ENCODE measurements around a stretch of chr4.

DNA sequence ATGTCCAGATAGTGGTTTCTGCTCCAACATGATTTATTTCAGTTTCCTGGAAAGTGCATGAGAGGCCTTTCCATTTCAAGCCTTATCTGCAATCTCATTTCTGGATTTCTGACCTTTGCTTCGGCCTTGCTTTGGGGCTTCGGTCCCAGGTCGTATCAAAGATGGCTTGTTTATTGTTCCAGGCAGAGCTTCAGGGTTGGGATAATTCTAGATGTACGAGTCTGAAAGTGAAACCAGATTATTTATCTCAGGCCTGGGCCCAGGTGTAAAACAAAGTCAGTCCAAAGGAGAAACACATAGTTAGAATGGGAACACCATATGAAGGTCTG lies 17.0 kb downstream of the PRIMPOL start:
- RRBS, result no CpG with 5 or more reads among the region's 4 CpGs

DNA sequence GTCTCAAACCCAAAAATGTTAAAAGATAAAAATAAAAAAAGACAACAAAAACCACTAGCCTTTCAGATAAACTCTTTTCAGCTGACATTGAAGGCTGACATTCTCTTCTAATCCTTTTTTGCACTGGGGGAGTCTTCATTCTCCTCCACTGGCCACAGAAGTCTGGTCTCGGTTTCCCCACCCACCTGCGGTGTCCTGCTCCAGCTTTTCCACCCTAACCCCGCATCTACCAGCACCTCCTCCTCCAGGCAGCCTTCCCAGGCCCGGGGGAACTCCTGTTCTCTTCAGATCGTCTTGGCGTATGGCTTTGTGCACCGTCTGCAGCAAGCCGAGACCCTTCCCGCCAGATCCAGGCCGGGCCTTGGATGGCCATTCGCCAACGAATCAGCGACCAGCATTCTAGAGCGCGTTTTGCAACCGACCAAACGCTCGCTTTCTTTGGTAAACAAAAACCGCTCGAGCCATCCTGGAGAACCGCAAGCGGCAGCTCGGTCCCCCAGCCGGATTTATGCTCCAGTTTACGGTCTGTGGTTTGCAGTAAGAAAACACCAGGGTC lies 756 bp downstream of the CENPU start:
- RRBS, result under 1% methylated on average over 9 of the region's 25 CpGs

DNA sequence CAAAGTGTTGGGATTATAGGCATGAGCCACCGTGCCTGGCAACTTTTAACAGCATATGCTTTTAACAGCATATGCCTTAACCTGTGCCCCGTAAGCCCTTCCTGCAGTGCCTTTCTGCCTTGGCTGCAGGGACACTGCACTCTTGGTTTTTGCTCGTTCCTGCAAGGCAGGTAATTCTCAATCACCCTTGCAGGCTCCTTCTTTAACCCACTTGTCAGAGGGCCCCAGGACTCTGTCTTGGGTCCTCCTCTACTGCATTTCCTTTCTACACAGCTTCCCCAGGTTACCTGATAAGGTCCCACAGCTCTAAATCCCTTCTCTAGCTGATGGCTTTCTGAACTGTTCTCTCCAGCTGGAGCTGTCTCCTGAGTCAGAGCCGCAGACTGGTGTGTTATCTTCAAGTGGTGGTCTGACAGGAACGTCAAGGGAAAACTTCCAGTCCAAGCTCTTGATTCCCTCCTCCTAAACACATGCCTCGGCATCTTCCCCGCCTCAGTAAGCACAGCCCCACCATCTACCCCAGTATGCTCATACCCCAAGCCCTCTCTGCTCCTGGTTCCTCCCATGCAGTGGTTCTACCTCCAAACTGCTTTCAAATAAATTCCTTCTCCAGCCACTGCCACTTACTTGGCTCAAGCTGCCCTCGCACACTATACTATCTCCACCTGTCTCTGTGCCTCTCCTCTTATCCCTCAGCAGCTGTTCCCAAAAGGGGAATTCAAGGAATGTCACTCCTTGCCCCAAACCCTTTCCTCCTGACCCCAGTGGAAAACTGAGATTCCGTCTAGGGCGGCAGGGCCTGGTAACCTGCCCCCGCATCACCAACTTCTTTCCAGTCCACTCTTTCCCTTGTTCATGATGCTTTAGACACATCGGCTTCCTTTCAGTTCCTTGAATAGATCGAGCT lies 17.1 kb upstream of the CENPU start:
- RRBS, result no CpG with 5 or more reads among the region's 13 CpGs

- RRBS, result no CpG with 5 or more reads among the region's 4 CpGs
Observed at GRCh38 chr4:184760991-184761350, 27.1 kb upstream of the CENPU start.

DNA sequence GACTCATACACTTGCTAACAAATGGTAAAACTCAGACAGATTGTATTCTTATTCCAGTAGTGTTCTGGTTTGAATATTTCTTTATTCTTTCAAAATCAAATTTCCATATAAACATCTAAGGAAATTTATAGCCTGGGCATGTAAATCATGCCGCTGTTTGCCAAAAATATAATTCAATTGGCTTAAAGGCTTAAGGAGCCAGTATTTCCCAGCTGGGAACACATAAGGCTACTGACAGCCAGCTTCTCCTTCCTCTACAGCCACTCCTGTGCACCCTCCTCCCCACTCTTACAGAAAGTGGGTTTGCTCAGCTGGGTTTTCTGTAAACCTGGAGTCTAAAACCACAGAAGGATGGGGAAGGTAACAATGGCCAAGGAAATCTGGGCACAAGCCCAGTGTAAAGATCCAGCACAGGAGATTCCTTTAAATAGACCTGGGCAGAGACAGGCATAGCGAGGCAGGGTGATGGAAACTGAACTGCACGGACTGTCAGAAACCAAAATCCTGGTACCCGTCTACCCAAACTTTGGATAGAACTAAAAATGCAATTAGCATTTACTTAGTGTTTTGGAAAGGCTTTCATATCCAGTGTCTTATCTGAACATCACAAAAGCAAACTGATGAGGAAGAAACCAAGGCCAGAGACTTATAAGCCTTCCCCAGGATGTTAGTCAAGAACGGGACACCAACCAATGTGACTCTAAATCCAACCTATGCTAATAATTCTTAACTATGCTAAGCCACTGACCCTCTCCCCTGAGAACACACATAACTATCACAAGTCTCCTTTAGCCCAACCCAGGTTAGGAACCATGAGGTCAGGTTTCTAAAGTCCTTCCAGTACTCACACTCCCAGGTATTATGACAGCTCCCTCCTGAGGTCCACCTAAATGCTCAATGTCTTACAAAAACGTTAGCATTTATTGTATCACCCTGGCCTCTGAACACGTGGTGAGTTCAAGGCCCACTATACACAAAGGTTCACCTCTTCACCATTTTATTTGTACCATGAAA lies 18.3 kb downstream of the ACSL1 start:
- RRBS, result no CpG with 5 or more reads among the region's 7 CpGs

GRCh38 chr4:184843782-184844605 lies 18.2 kb upstream of the ACSL1 start:
- RRBS, result no CpG with 5 or more reads among the region's 18 CpGs

DNA sequence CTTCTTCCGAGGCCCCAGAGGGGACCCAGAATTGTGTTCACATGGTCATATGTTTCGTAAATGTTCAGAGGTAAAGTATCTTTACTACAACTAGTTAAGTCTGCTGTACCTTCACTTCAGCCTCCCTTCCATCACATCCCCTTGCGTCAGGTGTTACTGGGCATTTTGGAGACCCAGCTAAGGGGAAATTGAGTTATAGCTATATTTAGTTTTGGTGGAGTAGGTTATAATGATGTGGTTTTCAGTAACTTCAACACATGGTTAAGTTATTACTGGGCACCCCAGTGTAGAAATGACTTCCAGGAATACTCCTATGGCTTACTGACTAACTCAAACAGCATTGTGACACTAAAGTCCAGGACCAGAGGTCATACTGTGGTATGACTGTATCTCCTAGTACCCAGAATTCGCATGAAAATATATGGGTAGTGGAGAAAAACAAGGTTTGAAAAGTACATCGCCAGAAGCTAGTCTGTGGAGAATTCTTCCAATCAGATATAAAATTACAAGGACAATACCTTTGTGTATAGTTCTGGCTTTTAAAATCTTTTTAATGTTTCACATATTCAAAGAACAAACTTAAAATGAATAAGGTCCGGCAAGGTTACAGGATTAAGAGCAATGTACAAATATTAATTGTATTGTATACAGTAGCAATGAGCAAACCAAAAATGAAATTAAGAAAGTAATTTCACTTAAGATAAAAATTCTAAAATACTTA lies 23.5 kb upstream of the ACSL1 start:
- RRBS, result no CpG with 5 or more reads among the region's 6 CpGs

GRCh38 chr4:184882288-184882873 lies 56.6 kb upstream of the ACSL1 start:
- RRBS, result no CpG with 5 or more reads among the region's 11 CpGs

- RRBS, result no CpG with 5 or more reads among the region's 6 CpGs
Observed at GRCh38 chr4:184968680-184969152, 49.6 kb upstream of the HELT start.

DNA sequence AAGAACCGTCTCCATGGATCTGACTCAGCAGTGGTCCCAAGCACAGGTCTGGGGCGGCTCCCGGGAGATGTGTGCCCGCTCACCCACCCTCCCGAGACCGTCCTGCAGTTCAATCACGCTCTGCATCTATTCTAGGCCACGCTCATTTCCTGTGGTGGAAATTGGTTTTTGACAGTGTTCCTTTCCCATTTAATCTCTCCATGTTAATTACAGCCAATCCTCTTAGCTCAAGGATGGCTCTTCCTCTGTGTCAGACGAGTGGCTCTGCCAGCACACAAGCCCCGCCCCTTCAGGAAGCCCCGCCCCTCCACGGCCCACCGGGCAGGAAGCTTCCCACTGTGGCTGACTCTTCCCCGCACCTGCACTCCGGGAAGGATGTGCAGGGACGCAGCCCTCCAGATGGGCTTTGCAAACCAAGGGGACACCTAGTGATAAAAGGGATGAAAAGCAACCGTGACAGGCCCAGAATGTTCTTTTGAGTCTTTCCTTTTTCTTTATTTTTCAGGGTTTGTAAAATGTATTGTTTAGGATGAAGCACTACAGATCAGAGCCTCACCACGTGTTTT lies 34.4 kb upstream of the HELT start:
- RRBS, result 7% methylated on average over 3 of the region's 18 CpGs

GRCh38 chr4:185018669-185019009 lies 349 bp downstream of the HELT start:
- RRBS, result no CpG with 5 or more reads among the region's 18 CpGs

- RRBS, result 3% methylated on average over 5 of the region's 49 CpGs
Observed at GRCh38 chr4:185019280-185019935, 1.1 kb downstream of the HELT start.

- RRBS, result no CpG with 5 or more reads among the region's 8 CpGs
Observed at GRCh38 chr4:185351252-185351752, 44.4 kb downstream of the LRP2BP start.

DNA sequence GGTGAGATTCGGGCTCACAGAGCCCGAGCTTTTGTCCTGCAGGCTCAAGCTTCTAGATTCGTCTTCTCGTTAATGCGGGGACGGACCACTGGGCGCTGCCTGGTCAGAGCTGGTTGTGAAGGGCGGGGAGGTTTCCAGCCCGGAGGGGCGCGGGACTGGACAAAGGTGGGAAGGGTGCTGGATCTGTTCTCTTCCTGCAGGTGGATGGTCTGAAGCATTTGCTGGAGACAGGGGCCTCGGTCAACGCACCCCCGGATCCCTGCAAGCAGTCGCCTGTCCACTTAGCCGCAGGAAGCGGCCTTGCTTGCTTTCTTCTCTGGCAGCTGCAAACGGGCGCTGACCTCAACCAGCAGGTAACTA lies 289 bp downstream of the ANKRD37 start:
- RRBS, result 2% methylated on average over 6 of the region's 19 CpGs

GRCh38 chr4:185504349-185505326 lies 30.7 kb downstream of the PDLIM3 start:
- RRBS, result no CpG with 5 or more reads among the region's 21 CpGs

DNA sequence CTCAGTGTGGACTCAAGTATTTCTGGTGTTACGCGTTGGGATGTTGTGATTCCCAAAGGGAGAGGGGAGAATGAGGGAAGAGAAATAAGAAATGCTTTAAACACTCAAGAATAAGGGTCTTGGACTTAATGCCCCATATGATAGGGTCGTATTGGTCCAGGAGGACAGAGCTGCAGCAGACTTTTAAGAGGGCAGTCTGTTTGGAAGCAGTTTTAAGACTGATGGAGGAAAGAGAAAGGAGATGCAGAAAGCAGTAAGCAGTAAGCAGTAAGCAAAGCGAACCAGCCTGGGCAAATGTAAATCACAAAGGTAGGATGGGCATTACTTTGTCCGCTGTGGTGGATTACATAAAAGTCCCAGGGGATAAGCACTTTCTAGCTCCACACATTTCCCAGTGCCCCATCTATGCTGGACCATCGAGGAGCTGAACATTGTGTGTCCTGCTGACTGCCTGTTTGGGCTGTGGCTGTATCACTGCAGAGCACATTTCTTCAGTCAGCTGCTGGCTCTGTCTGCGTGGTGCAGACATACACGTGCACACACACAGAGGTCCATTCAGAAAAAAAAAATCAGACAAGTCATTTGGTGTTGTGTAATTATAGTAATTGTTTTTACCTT lies 867 bp upstream of the PDLIM3 start:
- RRBS, result no CpG with 5 or more reads among the region's 8 CpGs

GRCh38 chr4:185683158-185683761 lies 128.7 kb downstream of the SORBS2 start:
- RRBS, result no CpG with 5 or more reads among the region's 12 CpGs

DNA sequence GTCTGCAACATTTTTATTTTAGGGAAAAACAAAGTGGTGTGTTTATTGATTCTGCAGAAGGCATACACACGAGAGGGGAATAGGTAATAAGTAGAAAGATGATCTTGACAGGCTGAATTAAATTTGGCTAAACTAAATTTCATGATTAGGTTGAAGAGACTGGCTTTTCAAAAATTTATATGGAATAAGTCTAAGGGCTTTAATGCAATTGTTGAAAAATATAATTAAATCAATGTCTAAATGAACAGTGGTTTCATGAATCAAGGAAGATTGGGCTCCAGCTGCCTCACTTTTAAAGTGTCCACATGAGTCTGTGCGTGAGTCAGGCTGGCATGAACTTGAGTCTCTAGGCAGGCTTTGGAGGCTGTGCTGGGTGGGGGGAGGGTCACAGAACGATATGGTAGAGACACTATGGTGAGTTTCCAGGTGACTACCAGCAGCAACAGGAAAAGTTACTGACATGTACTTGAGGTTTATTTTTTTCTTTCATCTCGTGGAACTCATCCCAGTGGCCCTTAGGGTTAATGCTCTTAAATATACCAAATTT lies 111.9 kb downstream of the SORBS2 start:
- RRBS, result no CpG with 5 or more reads among the region's 4 CpGs

GRCh38 chr4:185723093-185723938 lies 88.7 kb downstream of the SORBS2 start:
- RRBS, result no CpG with 5 or more reads among the region's 7 CpGs

- RRBS, result no CpG with 5 or more reads among the region's 11 CpGs
Observed at GRCh38 chr4:185761264-185762320, 50.4 kb downstream of the SORBS2 start.